H9 (cell line): Measurements from ENCODE around the genes COQ10A, MIP, SPRYD4 and SDR9C7.

DNA sequence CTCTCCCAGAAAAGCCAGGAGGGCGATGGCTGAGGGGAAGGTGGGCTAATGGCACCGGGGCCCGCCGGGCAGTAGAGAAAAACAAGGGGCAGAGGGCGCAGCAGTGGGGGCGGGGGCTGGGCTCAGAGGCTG, 383 bp downstream of the SMARCC2 start:
- PRO-cap: bidirectional peak, plus-strand start outside the sequence, minus-strand start at position 53 of the sequence

- PRO-cap: no peak
Observed at GRCh38 chr12:56207674-56208568, 13.8 kb downstream of the RNF41 start.

GRCh38 chr12:56266583-56267380, at the start of gene COQ10A:
Gene COQ10A (plus strand): TSS chr12:56266942.
- PRO-cap: bidirectional peak, plus-strand start at chr12:56266942, minus-strand start at chr12:56266770; bidirectional peak, plus-strand start at chr12:56267326, minus-strand start at chr12:56267066

DNA sequence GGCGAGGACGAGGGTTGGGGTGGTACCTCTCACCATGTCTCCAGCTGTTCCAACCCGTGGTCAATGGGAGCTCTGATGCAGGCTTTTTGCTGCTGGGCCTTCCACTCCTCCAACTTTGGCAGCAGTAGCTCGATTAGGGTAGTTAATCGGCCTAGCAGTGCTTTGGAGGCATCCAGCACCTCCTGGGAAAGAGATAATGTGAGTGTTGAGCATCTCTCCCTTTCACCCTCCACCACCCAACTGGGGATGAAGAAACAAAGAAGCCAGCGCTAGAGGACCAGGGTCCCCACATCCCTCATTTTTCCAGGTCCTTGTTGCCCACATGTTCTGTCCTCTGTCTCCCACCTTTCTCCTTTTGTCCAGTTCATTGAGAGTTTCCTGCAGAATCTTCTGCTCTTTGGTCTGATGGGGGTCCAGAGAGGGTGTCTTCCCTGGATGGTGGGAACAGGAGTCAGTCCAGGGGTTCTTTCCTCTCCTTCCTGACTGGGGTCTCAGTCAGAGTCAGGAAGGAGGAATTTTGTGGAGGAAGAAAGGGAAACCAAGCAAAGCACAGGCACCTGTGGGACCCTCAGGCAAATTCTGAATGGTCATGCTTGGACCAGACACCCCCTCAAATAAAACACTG, 5.4 kb downstream of the STAT2 start:
- PRO-cap: no peak

- PRO-cap: no peak
Observed at GRCh38 chr12:56375720-56376296, 13.2 kb upstream of the APOF start.

DNA sequence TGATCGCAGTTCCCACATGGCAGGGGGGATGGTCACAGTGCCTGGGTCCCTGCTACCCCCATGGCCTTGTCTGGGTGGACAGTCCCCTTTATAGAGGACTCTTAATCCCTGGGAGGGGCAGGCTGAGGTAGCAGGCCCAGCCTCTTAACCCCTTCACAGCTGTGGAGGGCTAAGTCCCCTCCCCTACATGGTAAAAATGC, at the start of gene MIP:
TSS of gene MIP (minus strand) at position 62 of the 200 bp plus-strand sequence.
- PRO-cap: no peak

DNA sequence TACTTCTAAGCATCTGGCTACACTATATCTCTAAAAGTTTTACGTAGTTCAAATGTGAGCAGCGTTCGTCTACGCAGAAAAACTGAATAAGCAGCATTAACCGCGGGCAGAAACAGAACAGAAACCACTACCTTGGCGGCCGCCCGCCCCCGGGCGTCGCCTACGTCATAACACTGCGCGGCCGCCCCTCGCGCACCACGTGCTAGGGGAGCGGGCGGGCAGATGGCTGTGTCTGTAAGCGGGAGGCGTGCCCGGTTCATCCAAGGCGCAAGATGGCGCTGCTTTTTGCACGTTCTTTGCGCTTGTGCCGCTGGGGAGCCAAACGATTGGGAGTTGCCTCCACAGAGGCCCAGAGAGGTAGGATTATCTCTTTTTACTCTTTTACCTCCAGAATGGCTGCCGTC, at the start of gene SPRYD4:
TSS of gene SPRYD4 (plus strand) at position 259 of the 404 bp plus-strand sequence.
- PRO-cap: bidirectional peak, plus-strand start at position 259 of the sequence, minus-strand start at position 119 of the sequence

- PRO-cap: no peak
Observed at GRCh38 chr12:56569527-56570573, 48.2 kb downstream of the RBMS2 start.

- PRO-cap: no peak
Observed at GRCh38 chr12:56594429-56595066, 35.6 kb downstream of the BAZ2A start.

DNA sequence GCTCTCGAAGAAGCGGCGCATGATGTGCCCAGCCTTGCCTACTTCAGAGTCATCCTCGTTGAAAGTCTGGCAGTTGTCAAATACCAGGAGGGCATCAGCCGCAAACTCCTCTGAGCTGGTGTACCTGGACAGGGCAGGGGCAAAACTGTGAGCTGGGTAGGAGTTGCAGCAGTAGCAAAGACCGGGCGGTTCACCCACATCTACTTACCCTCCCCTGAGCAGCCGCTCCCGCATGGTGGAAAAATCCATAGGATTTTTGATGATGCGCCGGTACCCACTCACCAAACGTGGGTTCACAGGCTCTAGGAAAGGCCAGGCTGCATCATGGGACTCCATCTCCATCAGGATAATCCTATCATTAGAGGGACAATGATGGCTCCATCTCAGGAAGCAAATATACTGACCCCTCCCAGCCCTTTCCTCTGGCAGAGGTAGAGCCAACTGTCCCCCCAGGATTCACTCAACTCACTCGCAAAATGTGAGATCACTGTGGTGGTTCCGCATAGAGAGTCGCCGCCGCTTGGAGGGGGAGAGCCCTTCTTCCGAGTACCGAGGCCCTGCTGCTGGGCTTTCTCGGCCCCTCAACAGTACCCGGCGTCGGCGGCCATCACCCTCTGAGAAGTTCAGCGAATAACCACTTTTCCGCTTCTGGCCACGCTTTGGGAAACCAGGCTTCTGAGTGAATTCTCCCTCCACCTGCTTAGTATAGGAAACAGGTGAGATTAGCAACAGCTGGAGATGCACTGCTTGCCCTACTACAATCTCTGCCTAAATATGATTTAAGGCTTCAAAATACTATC, 31.3 kb downstream of the BAZ2A start:
- PRO-cap: no peak

- PRO-cap: no peak
Observed at GRCh38 chr12:56635449-56635820, 5.3 kb upstream of the BAZ2A start.

- PRO-cap: no peak
Observed at GRCh38 chr12:56720758-56721341, 4.2 kb downstream of the NACA start.

- PRO-cap: no peak
Observed at GRCh38 chr12:56794944-56795595, 31.9 kb downstream of the HSD17B6 start.

DNA sequence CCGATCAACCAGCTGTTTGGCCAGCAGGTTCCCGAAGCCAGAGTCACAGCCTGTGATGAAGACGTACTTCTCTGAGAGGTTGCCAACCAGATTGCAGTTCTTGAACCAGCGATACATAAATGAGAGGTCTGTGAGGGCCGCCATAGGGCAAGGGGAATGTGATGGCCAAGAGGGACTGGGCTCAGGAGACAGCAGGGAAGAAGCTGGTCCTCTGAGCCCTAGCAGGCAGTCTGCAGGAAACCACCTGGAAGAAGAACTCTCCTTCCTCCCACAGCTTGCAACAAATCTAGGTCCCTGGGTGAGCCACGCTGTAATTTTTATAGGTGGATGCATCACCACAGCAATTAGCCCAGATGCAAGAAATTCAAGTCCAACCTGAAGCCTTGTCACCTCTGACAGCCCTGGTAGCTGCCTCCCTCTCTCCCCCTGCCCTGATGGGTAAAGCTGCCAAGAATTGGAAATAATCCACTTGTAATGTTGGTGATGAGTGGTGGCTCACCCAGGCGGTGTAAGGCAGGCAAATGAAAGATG, at the start of gene SDR9C7:
TSS of gene SDR9C7 (minus strand) at position 291 of the 531 bp plus-strand sequence.
- PRO-cap: no peak

DNA sequence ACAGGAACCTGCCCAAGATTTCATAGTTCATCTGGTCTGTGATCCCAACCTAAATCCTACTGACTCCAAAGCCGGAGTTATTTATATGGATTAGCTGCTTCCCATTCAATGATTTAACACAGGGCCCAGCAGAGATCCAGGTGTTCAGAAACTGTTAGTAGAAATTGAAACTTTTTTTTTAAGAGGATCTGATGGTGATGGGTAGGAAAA, 789 bp upstream of the NEMP1 start:
- PRO-cap: no peak

DNA sequence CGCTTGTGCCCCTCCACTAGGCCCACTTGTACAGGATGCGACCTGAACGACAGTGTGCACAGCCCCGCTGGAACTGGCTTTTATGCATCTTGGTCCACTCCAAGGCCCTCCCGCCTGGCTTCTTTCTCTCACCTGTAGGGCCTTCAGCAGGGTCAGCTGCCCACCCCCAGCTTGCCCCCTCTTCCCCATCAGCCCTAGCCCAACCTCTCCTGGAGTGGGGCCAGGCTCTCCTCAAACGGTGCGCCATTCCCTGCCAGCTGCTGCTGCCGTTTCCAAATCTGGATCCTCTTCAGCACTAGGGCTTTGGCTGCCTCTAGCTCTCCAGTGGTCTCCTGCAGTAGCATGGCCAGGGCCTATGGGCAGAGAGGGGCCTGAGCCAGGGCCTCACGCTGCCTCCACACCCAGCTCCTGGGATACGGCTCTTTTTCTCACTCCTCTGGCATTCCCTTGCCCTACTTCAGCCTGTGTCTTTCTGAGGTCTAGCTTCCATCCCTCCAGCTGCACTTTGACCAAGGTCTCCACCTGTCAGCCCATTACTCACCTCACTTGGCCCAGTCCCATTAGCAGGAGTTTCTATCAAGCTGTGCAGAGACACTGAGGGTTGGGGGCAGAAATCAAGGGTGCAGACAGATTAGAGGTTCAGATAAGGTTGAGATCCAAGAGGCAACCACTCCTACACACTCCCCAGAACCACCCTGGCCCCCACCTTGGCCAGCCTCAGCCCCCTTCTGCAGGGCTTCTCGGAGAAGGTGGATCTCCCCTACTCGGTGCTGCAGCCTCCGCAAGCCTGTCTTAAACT, 5.0 kb downstream of the STAT6 start:
- PRO-cap: no peak

GRCh38 chr12:57109295-57109967, 1.7 kb downstream of the STAT6 start:
- PRO-cap: no peak

- PRO-cap: no peak
Observed at GRCh38 chr12:57156110-57156697, 27.9 kb downstream of the LRP1 start.

GRCh38 chr12:57199621-57200123, 16.9 kb upstream of the NXPH4 start:
- PRO-cap: no peak

- PRO-cap: no peak
Observed at GRCh38 chr12:57224606-57225201, 4.8 kb upstream of the SHMT2 start.